HT-29 (cell line): ENCODE measurements around a stretch of chr3.

DNA sequence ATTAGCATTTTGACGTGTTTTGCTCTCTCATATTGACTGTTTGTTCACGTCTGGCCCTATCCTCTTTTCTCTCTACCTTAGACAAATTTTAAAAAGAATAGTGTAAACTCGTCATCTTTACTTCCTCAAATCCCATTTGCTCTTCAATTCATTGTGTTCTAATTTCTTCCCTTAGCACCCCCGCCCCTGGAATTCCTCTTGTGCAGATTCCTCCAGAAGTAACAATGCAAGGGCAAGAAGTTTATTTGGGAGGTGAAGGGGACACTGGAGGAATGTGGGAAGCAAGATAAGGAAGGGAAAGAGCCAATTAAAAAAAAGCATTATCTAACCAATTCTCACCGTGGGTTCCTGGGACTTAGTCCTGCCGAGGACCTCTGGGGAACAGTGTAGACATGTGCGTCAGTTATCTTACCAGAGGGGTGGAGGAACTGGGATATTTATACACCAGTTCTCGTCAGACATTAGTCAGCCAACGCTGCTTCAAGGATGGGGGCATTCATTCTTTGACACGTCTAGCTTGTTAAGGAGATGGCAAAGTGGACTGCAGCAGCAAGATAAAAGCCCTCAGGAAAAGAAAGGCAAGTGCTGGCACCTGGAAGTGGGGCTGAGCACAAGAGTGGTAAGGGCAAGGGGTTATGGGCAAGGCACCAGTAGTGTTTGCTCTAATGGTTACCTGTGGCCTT lies 38.8 kb downstream of the MOBP start:
- RAMPAGE, long total RNA: no peak

DNA sequence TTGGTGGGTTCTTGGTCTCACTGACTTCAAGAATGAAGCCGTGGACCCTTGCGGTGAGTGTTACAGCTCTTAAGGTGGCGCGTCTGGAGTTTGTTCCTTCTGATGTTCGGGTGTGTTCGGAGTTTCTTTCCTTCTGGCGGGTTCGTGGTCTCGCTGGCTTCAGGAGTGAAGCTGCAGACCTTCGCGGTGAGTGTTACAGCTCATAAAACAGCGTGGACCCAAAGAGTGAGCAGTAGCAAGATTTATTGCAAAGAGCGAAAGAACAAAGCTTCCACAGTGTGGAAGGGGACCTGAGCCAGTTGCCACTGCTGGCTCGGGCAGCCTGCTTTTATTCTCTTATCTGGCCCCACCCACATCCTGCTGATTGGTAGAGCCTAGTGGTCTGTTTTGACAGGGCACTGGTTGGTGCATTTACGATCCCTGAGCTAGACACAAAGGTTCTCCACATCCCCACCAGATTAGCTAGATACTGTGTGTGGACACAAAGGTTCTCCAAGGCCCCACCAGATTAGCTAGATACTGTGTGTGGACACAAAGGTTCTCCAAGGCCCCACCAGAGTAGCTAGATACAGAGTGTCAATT lies 232.4 kb upstream of the EIF1B start:
- RAMPAGE, long total RNA: no peak

DNA sequence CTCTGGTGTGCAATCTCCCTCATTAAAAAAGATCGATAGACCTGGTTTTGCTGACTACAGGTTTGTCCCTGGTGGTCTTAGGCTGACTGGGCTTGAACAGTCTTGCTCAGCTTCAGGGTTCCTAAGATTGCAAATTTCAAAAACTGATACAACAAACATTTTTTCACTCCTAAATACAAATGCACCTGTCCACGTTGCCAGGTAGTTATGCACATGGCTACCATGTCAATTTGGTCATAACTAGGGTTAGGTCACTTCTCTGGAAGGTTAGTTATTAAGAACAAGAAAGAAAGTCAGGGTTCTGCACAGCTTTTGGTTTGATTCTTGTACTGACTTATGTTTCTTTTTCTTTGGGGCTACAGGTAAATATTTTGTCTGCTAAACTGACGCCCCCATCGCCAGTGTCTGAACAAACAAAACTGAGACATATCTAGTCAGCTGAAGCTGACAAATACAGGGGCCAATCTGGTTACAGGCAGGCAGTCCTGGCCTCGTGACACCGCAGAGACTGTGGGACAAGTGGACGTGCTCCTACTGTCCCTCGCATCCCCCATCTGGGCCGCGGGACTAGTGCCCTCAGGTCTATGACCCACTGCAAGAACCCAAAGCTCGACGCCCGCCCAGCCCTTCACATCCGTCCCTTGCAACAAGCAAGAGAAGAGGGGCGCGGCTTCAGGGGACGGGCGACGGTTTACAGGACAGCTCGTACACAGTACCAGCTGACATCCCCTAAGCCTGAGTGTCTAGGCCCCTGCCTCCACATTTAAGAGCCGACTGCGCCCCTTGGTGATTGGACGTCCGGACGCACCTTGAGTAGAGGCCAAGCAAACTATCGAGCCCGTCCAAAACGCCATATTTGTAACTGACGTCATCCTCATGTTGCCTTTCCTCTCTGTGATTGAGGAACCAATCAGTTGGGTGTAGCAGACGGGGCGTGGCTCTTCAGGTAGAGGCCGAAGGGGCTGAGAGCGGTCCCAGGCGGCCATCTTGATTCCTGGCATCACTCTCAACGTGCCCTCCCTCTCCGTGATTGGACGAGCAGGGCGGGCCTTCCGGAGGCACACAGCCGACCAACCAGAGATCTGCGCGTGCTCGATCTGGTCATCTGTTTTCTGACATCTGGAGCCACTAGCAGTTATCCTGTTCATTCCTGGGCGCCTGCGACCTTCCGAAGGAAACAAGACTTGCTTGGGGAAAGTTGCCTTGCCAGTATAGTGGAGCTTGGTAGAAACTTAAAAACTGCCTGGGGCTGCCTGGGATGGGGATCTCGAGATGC lies 4.4 kb upstream of the RPL14 start:
- RAMPAGE, long total RNA: no peak

DNA sequence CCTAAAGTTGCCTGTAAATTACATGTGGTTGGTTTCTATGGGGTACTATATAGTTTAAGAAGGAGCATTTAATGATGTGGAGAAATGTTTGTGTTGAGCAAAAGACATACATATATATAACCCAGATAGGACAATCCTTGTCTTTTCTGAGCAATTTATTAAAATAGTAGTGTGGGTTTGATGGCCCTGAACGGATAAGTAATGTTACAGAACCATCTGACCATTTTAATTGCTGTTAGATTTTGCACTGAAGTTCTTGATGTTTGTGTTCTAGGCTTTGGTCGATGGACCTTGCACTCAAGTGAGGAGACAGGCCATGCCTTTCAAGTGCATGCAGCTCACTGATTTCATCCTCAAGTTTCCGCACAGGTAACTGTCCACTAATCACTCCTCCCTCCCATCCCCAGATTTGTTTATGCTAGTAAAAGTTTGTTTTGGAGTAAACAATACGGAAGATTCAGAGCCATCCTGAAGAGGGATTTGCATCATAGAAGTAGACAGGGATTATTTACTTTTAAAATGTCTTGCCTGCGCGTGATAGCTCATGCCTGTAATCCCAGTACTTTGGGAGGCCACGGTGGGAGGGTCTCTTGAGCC lies 1.3 kb downstream of the RPL14 start:
- RAMPAGE, long total RNA: no peak

DNA sequence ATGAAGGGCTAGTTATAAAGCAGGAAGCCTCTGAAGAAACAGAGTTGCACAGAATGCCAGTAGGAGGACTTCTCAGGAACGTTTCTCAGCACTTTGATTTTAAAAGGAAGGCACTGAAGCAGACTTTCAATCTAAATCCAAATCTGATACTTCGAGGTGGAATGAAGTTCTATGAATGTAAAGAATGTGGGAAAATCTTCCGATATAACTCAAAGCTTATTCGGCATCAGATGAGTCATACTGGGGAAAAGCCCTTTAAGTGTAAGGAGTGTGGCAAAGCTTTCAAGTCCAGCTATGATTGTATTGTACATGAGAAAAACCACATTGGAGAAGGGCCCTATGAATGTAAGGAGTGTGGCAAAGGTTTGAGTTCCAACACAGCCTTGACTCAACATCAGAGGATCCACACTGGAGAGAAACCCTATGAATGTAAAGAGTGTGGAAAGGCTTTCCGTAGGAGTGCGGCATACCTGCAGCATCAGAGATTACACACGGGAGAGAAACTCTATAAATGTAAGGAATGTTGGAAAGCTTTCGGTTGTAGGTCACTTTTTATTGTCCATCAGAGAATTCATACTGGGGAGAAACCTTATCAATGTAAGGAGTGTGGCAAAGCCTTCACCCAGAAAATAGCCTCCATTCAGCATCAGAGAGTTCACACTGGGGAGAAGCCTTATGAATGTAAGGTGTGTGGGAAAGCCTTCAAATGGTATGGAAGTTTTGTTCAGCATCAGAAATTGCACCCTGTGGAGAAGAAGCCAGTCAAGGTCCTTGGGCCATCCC lies 7.5 kb downstream of the ZNF621 start:
- RAMPAGE, long total RNA: no peak

- RAMPAGE, long total RNA: no peak
These were observed 97.2 kb downstream of the ZNF621 start for GRCh38 chr3:40621979-40622308.

GRCh38 chr3:40877591-40878454 lies 321.5 kb upstream of the CTNNB1 start:
- RAMPAGE, long total RNA: no peak

DNA sequence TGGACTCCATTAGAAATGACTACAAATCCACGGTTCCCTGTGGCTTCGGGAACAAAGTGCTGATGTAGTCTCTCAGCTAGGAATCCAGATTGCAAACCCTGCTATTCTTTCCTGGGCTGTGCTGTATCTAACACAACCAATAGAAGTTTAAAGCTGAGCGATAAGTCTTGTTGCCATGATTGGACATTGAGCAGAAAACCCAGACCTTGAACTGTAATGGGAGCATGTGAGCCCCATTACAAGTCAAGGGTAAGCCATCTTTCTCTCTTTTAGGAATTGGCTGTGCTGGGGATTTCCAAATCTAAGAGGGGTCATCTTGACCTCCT lies 306.6 kb upstream of the CTNNB1 start:
- RAMPAGE, long total RNA: no peak

- RAMPAGE, long total RNA: no peak
These were observed 631 bp upstream of the CTNNB1 start for GRCh38 chr3:41198577-41199170.

DNA sequence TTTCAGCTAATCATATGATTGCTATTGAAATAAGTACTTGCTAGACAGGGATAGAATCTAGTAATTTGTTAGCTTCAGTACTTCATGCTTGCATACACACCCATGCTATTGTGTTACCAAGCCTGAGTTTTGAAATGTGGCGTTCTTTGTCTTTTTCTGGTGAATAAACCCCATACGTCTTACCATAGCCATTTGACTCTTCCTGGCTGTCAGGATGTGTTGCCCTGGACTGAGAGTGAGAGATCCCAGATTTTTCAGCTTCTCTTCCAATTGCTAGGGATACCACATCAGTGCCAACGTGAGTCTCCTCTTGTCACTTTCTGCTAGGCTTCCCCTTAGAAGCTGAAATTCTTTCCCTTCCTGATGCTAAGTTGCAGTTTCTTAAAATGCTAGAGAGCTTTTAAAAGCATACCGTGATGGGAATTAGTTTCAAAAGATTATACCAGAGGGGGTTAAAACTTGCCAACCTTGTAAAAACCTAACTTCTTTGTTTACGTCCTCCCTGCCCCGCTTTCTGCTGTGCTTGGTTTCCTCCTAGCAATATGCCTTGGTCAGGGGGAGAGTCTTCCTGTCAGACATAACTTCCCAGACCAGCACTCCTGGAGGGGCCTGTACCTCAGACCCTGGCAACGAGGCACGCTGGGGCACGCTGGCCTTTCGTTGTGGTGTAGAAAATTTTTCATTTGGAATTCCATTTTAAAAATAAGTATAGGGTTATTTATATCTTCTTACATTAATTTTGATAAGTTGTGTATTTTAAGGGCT lies 62.9 kb upstream of the ULK4 start:
- RAMPAGE, long total RNA: no peak

DNA sequence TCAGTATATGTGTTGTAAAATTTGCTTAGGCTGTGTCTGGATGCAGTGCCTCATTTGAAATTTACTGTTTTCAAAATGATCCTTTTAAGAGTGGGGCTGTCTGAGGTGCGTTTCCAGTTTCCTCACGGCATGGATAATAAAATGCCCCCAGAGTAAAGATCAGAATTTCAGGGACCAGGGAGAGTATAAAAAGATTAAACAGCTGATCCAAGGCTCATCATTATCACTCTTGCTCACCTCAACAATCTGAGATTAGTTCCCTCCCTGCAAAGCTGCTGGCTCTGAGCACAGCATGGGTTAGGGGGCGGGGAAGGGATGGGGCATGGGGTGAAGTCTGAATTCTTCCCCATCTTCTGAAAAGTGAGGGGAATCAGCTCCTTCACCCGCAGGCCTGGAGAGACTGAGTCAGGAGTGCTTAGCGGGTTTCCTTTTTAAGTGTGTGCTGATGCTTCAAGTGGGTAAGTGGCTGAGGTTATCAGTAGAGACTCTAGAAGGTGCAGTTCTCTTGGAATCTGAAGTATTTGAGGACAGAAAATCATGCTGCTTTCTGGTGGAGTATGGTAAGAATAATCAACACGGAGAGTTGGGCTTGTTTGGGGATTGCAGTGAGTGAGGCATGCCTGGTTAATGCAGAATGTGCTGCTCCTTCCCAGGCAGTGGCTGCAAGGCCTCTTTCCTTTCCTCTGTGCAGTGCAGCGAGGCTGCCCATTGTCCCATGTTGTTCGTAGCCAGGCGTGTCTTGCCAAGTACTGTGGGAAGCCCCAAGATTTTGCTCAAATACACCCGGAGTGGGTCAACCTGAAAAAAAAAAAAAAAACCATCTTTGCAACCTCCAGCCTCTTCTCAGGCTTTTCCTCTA lies 59.2 kb upstream of the TRAK1 start:
- RAMPAGE, long total RNA: no peak

DNA sequence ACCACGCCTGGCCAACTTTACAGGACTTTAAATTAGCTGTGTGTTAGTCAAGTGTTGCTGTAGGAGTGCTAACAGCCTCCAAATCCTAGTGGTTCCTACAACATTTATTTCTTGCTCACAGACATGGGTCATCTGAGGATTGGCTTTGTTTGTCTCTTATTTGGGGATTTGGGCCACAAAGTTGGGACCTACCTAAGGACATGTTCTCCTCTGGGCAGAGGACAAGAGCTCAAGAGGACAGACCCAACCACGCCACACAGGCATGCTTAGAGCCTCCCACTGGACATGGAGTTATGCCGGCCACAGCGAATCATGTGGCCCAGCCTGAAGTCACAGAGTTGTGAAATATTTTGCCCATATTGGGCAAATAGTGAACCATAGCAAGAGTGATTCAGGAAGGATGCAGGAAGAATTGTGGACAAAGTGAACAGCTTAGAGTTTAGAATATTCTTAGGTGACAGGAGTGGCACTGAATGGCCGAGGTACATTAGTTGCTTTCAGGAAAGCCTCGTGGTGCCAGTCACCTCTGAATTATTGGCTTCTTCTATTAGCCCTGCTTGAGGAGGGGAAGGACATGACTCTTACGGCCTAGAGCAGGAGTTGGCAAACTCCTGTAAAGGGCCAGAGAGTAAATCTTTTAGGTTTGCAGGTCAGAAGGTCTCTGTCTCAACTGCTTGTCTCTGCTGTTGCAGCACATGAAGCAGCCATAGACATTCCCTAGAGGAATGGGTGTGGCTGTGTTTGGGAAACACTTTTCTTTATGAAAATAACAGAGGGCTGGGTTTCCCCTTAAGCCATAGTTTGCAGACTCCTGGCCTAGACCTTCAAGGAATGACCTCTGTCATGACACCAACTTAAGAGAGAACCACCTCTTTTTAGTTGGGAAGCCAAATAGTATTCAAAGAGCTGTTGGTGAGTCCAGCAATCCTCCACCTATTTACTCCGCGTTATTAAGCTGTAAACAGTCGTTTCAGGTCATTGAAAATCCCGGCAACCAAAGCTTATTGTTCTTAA lies 10.1 kb downstream of the TRAK1 start:
- RAMPAGE, long total RNA: no peak

- RAMPAGE, long total RNA: no peak
These were observed 18.5 kb downstream of the TRAK1 start for GRCh38 chr3:42109779-42110015.

DNA sequence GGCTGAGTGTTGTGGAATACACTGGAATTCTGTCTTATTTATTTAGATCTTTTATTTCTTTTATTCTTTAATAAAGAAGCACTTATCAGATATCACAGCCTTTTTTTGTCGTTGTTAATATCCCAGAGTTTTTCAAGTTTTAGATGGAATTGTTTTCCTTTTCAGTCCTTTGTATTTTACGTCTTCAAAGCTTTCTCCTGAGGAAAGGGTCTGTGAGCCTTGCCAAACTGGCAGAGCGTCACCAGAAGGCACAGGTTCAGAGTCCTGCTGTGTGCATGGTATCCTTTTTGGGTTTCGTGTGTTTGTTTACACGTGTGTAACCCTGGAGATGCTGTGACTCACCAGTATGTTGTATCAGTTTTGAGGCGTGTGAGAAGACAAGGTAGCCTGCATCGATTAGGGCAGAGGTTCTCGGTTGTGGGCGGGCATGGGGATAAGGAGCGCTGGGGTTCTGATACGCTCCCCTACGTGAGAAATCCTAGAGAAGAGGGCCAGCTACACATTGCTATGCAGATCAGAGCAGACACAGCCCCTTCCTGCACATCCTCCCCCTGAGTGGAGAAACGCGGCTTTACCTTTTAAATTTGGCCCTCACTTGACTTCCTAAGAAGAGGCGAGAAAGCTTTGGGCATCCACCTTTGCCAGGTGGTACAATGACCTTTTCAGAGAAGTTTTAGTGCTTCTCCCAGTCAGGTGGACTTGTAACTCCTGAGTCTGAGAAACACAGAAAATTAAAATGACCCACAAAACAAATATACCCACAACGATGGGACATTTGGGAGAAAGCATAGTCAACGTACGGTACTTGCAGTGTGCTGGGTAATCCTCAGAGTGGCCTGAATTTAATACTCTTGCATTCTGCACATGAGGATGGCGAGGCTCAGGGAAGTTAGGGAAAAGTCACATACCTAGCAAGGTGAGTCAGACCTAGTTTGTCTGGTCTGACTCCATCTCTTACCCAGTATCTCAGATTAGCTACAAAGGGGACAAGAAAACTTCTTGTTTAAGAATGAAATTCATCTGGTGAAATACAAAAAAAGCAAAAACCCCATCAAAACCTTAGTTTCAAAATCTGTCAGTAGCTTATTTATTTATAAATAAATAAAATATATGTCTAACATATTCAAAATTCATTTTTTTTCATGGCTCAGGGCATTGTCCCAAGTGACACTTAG lies 38.1 kb downstream of the TRAK1 start:
- RAMPAGE, long total RNA: no peak

DNA sequence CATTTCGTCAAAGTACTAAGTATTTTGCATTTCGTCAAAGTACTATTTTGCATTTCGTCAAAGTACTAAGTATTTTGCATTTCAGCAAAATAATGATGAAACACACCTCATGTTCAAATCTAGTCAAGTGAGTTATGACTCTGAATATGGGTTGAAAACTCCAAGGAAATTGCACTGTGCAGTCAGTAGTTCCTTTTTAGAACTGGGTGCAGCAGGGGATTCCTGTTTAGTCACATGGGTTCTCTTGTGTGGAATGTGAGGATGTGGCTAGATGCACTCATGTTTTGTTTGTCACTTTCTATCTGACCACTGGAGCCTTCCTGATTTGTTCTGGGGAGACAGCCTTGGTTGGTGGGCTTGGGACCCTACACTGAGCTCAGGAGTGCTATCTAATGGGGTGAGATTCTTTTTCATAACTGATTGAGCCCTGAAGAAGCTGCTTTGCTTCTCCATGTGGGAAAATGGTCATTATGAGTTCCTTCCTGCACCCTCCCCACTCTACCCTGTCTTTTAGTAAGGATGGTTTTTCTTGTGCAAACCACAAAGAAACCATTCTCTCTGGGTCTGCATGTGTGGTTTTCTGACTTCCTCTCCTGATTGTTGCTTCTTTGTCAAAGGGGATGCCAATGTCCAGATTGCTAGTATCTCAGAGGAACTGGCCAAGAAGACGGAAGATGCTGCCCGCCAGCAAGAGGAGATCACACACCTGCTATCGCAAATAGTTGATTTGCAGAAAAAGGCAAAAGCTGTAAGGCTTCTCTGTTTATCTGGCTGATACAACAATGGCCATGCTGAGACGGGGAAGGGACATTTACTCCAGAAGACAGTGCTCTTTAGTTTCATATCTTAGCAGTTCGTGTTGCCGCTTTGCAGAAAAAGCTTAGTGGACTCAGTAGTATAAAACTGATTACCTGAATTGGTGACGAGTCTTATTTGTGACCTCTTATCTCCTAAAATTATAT lies 73.2 kb downstream of the CCK start:
- RAMPAGE, long total RNA: no peak

DNA sequence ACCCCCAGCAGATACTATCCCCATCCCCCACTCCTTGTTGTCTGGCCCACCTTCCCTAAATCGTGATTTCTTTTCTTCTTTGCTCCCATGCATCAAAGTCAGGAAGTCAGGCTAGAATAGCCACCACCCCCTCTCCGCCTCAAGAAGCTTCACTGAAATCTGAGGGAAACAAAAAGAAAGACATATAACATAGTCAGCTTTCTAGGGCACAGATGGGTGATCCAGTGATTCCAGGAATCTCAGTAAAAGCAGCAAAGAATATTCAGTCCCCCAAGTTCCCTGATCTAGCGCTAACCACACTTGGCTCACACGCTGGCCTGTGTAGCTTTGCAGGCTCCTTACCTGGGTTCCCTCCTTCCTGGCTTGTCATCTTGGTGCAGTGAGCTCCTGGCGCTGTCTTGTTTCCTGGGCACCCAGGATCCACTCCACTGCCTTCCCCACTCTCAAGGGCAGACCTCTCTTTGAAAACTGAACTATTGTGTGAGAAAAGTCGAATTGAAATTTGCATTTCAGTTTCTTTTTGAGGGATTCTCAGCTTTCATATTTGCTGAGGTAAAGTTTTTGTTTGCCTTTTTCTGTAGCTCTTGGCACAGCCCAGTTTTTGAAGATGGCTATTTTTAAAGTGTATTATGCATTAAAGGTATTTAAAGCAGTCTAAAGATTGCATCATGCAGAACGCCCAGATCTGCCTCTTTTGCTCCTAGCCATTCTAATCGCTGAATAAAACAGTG lies 70.2 kb downstream of the CCK start:
- RAMPAGE, long total RNA: no peak

GRCh38 chr3:42223995-42224530 lies 41.9 kb downstream of the CCK start:
- RAMPAGE, long total RNA: no peak

DNA sequence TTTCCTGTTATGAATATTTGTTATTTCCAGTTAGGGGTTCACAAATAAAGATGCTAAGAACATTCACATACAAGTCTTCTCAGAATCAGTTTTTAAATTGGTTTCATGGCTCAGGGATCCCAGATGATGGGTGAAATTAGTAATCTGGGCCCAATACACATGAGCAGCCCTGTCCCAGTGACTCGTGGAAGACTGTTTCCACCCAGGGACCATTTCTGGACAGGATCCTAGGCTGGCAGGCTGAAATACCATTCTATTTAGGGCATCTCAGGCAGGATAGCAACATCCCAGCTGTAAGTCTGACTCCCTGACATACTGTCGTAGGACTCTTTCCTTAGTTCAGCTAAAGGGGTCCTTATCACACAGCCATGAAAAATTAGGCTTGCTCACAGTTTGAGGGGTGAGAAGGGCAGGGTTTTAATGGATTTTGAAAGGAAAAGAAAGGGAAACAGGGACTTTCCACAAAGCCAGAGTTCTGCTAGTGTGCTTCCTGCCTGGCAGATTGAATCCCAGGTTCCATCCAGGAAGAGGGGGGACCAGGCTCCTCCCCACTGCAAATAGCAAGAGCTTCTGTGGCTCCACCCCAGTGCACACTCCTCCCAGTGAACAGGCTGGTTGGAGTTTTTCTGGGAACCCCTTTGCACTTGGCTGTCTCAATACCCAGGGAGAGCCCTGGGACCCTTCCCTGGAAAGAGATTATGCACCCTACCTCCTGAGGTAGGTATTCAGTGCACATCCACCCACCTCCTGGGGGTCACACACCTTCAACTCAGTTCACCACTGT lies 41.3 kb upstream of the LYZL4 start:
- RAMPAGE, long total RNA: no peak

DNA sequence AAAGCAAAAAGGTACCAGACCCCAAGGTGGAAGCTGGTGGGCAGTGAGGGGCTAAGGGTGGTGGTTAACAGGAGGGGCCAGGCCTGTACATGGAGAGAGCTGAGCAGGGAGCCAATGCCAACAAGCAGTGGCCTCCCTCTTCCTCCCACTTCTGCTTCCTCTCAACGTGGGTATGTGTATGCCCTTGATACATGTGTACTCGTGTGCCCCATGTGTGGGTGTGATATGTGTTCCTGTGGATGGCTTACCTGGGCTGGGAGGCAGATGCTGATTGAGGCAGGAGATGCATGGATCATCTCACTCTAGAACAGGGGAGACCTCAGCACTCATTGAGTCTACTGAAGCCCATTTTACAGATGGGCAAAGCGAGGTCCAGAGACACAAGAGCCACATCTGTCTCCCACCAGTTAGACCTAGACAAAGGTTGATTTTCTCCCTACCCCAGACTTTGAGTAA lies 939 bp downstream of the VIPR1 start:
- RAMPAGE, long total RNA: no peak

- RAMPAGE, long total RNA: no peak
These were observed 24.7 kb downstream of the VIPR1 start for GRCh38 chr3:42527032-42527571.